Hematopoietic multipotent progenitor cell (in vitro differentiated cells): ENCODE measurements around a stretch of chr10.

GRCh38 chr10:112765550-112766223, 184.4 kb upstream of the TCF7L2 start:
- CAGE, long polyA plus RNA, result no peak

DNA sequence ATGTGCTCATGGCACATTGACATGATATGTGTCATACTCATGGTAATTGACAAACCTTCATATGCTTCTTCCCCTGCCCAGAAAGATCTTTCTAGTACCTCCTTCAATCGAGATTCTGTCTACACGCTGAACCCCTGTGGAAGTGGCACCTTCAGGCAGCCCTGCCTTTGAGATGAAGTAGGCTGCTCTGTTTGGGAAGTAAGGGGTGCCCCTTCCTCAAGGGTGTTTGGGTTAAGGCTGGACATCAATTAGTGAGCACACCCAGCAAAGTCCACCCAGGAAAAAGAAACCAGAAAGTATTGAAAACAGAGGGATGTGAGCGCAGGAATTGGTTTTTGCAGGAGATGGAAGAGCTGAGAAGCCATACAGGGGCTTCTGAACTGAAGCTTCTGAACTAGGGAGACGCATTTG, 98.7 kb upstream of the TCF7L2 start:
- CAGE, long polyA plus RNA, result no peak

GRCh38 chr10:112915362-112916040, 34.5 kb upstream of the TCF7L2 start:
- CAGE, long polyA plus RNA, result no peak

- CAGE, long polyA plus RNA, result no peak
Measured at GRCh38 chr10:112953630-112954340, 3.7 kb downstream of the TCF7L2 start.

GRCh38 chr10:112955640-112956820, 6.0 kb downstream of the TCF7L2 start:
- CAGE, long polyA plus RNA, result no peak

DNA sequence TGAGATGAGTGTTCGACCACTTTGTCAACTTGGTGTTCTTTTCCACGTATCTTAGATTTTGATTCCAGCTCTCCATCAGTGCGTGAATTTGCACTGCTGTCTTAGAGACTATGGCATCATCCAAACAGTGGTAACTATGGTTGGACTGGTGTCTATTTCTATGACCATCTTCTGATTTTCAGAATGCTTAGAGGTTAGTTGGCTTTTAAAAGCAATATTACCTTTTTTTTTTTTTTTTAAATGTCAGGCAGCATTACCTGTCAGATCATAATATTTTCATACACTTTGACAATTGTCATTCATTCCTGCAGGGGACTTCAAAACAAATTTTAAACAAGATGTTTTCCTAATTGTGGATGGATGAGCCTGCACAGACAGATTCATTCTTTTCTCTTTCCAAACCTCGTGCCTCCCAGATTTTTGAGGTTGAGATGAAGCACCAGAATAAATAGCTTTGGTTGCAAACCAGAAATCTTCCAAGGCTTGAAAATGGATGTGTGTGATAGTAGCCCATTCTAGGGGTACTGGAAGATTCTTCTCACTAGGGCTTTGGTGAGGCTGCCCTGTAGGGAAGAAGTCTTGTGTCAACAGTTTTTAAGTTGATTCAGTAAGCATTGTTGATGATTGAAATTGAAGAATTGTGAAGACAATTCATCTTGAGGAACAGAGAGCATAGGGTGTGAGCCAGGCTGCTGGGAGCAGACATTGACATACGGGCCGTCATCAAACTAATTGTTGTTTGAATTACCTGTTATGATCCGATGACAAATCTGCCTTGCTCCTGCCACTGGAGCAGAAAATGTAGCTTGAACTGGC, 26.9 kb downstream of the TCF7L2 start:
- CAGE, long polyA plus RNA, result no peak

DNA sequence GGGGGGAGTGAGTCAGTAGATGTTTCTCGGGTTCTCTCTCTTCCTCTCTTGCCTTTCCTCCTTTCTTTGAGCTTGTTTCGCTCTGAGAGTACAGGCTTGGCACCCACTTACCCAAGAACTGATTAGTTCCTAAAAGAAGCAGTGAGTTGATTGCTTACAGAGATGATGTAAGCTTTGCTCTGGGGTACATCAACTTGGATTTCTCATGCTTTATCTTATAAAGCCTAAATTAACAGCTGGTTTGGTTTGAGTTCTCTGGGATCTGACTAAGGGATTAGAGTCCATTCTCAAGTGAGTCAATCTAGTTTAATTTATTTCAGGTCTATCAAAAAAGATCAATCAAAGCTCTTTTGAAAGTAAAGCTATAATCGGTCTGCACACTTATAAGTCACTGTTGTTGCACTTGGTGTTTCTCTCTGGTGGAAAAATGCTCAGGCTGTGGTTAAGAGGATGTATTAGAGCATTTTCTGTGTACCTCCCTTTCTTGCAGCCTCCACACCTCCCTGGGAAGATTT, 36.2 kb downstream of the TCF7L2 start:
- CAGE, long polyA plus RNA, result no peak

DNA sequence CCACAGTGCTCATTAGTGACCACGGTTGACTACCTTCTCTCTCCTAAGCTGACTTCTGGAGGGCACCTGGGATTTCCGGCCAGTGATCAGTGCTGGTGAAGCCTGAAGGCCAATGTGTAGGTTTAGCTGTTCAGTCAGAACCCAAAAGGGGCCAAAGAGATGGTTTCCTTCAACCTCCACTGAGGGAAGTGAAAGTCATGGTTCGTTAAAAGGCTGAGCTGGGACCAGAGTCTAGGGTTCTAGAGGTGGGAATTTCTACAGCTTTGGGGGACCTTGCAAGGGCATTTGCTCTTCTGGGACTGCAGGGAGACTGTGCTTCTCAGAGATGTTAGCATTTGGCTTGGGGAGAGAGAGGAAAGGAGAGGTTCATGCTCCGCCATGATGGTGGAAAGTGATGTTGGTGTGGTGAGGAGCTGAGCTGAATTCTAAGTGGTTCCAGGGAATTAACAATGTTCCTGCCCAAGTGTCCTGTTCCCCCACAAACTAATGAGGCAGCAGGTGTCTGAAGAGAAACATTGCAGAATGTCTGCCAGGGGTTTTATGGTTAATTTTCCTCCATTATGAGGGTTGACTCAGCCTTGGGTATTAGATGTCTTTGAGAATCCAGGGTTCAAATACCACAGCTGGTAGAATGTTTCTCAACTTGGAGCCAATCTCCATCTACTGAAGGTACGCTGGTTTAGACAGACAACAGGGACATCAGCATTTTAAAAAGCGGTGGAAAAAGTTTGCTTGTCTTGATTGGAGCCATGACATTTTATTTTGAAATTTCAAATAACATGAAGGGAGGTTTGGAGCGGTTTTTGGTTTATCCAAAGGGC, 46.7 kb downstream of the TCF7L2 start:
- CAGE, long polyA plus RNA, result no peak

GRCh38 chr10:113005329-113006143, 55.5 kb downstream of the TCF7L2 start:
- CAGE, long polyA plus RNA, result no peak

DNA sequence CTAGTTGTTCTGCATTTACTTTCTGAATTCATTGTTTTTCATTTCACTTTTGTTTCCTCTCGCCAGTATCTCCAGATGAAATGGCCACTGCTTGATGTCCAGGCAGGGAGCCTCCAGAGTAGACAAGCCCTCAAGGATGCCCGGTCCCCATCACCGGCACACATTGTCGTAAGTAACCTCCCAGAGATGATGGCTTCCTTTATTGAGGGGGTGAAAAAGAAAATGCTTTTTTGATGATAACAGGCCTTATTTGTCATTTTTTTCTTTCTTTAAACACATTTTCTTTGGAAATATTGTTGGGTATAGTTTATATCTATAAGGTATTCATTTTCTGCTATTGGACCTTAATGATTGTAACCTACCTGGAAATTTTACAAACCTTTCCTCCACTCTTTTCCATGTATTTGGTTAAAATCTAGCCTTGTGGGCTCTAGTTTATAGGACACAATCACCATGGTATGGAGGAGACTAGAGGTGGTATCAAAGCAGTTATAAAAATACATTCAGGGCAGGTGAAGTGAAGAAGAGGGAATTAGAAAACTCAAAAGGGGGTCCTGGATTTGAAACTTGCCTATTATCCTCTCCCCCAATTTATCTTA, 90.0 kb downstream of the TCF7L2 start:
- CAGE, long polyA plus RNA, result no peak

DNA sequence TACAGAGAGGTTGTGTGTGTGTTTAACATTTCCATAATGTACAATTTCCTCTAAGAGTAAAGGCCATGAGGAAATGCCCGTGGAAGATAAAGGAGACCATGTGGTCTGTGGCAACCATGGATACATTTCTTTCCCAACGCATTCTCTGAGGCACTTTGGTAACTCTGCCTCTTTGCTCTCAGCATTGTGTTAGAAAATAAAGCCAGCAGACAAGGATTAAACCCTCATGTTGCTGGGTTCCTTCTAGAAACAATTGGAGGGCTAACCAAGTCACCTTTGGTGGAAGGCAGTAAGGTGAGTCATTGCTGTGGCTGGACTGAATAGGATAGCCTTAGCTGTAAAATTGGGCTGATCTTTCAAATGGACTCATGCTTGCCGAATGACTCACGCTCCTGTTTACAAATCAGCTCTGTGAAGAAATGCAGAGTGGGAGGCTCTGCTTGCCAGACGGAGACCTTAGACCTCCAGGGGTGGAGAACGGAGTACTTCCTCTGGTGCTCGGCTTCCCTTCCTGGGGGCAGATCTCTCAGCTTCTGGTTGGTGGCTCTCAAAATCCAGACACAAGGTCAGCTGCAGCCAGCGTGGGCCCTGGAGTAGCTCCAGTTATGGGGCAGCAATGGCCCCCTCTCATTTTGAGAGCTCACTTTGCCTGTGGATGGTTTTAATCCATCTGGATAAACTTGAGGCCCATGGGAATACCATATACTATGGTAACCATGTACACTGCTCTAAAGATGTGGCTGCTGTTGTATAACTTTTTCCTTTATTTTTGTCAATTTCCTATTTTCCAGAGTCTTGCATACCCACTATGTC, 137.3 kb downstream of the TCF7L2 start:
- CAGE, long polyA plus RNA, result no peak

DNA sequence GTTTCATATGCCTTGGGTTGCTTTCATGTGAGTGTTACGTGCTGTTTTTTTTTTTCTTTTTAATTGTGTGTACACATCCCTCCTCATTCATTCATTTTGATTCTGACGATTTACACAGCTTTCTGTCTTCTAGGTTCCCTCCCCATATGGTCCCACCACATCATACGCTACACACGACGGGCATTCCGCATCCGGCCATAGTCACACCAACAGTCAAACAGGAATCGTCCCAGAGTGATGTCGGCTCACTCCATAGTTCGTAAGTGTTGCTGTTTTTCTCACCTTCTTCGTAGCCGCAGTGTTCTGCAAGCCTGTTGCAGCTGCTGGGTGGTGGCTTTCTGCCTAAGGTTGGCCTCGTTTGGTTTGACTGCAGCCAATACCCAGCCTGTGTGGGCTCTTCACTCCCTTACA, 200.8 kb downstream of the TCF7L2 start:
- CAGE, long polyA plus RNA, result no peak

- CAGE, long polyA plus RNA, result no peak
Measured at GRCh38 chr10:113320934-113321546, 231.8 kb upstream of the HABP2 start.

DNA sequence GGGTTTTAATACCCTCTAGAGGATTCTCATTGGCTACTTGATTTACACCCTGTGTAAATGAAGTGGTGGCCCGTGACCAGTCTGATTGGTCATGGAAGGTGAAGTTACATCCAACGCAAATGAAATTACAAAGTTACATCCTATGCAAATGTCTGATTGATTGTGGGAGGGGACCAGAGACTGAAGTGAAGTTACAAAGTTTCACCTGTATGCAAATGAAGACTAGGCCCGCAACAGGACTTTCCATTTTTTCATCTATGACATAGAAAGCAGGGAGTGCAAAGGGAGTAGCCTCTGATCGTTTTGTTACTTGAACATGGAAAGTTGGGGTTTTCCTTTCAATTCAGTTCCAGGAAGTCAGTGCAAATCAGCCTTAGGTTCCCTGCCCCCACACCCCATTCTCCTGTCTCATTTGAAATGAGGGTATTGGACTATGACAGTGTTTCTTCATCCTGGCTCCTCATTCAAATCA, 97.0 kb upstream of the HABP2 start:
- CAGE, long polyA plus RNA, result no peak

- CAGE, long polyA plus RNA, result no peak
Measured at GRCh38 chr10:113479833-113480032, 73.1 kb upstream of the HABP2 start.

DNA sequence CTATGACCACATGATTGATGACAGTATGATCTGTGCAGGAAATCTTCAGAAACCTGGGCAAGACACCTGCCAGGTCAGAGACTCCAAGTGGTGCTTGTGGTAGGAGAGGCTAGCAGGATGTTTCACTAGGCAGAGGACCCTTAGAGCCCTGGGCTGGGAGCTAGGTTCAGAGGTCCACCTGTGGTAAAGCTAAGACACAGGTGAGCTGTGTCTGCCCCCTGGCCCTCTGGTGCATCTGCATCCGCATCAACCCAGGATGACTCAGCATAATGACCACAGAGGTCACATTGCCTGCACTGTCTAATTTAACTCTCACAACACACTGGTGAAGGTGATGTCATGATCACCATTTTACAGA, 33.0 kb downstream of the HABP2 start:
- CAGE, long polyA plus RNA, result no peak

DNA sequence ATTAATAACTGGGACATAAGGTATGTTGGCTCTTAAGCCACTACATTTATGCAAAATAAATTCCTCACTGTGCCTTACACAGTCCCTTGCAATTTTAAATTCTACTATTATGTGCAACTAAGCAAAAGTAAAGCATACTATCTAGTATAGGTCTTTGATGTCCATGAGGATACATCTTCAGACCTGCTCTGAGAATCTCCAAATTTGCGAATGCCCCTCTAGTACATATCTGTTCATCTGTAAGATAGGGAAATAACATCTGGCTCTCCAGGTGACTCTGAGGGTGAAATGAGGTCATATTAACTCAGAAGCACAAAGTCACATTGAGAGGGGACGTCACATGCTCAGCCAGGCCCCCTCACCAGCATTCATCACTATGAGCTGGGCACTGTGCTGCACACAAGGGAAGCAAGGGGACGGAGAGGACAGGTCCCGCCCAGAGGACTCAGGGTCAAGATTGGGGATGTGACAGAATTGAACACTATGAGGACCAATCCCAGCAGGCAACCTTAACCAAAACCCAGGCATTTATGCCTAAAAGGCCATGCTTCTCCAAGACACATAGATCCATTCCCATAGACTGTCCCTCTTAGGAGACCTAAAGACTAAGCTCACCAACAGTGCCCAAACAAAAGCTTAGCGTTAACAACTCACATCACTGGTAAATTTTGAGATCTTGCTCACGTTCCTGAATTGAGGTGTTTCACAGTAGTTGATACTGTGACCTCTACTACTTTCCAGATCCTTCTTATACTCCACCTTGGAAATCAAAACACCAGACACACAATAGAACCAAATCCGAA, 21.4 kb downstream of the NRAP start:
- CAGE, long polyA plus RNA, result no peak

GRCh38 chr10:113703483-113703982, 23.8 kb downstream of the CASP7 start:
- CAGE, long polyA plus RNA, result no peak

GRCh38 chr10:113855448-113855742, 934 bp downstream of the NHLRC2 start:
- CAGE, long polyA plus RNA, result no peak

GRCh38 chr10:113873025-113873969, 18.8 kb downstream of the NHLRC2 start:
- CAGE, long polyA plus RNA, result no peak